Airway epithelial cell (primary cell): ENCODE results near the genes SUN3, C7orf57 and COBL.

GRCh38 chr7:47623052-47623811 lies 41.3 kb upstream of the TNS3 start:
- RAMPAGE, long total RNA = no peak

DNA sequence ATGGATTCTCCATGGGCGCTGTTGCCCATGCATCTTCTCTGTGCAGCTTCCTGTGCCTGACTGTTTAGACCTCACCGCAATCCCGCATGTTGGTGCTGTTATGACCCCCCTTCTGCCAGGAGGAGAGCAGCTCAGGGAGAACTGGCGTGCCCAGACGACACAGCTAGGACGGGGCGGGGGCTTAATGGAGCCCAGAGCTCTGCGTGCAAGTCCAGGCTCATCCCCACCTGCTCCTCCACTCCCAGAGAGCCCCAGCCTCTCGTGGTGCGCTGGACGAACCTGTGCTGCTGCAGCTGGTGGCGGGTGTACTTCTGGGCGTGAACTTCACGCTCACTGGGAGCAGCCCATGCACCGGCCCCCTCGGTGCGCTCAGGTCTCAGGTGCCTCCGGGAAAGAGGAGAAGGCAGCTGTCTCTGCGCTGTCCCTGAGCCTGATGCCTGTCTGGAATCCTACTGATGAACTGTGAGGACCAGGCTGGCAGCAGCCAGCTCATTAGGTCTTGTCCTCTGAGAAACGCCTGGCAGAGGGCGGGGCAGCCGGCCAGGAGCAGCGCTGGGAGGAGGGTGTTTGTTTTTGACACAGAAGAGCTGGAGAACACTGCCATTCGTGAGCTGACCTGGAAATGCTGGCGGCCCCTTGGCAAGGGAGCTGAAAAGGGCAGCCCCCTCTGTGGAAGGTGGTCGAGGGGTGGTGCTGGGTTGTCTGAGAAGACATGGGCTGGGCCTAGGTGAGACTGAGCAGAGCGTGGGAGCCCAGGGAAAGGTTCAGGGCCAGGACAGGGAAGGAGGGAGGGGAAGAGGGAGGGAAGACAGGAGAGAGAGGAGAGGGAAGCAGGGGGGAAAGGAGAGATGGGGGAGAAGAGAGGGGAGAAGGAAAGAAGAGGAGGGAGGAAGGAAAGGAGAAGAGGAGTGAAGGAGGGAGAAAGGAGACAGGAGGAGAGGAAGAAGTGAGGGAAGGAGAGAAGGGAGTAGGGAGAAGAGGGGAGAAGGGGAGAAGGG lies 53.3 kb upstream of the TNS3 start:
- RAMPAGE, long total RNA = no peak

GRCh38 chr7:47672163-47672891 lies 90.4 kb upstream of the TNS3 start:
- RAMPAGE, long total RNA = no peak

- RAMPAGE, long total RNA = no peak
Observed at GRCh38 chr7:47783731-47784311, 164.4 kb downstream of the PKD1L1 start.

GRCh38 chr7:47786459-47786848 lies 161.8 kb downstream of the PKD1L1 start:
- RAMPAGE, long total RNA = no peak

- RAMPAGE, long total RNA = no peak
Observed at GRCh38 chr7:47806646-47807237, 141.5 kb downstream of the PKD1L1 start.

DNA sequence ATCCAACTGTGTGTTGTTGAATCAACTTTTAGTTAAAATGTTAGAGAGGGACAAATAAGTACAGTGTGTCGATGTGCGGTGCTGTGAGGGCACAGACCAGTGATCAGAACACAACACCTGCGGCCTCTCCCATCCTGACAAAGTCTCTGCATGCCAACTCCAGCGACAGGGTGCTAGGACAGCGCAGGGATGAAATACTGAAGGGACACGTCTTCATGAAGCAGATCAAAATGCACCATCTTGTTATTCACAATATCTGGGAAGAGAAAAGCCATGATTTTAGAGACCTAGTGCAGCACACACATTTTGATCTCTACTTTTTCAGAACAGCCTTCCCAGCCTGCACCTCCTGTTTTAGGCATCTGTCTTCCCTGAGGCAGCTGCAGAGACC lies 14.2 kb downstream of the HUS1 start:
- RAMPAGE, long total RNA = no peak

DNA sequence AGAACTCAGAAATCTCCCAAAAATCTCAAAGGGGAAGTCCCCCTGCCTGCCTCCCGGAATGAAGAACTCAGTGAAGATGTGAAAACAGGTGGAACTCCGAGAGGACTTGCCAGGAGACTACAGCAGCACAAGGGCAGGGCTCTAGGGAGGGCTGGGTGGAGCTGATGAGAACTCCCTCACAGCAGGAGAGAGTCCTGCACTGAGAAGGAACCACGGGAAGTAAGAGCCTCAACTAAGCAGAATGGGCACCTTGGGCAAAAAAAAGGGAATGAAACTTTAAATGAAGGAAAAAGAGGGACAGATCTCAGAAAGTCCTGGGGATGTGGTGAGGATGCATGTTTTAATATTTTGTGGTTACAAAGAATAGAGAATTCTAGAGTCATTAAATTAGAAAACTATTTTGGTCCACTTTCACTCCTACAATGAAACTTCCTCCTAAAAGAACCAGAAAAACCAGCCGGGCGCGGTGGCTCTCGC lies 9.9 kb downstream of the HUS1 start:
- RAMPAGE, long total RNA = no peak

DNA sequence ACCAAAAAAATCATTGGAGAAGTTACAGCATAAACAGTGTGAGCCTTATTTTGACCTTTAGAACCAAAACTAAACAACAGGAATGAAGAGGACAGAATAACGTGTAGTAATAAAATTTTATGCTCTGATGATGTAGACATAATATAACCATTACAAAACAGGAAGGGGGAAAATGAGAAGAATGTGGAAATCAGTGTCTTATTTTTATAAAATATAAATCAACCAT lies 8.6 kb downstream of the HUS1 start:
- RAMPAGE, long total RNA = no peak

DNA sequence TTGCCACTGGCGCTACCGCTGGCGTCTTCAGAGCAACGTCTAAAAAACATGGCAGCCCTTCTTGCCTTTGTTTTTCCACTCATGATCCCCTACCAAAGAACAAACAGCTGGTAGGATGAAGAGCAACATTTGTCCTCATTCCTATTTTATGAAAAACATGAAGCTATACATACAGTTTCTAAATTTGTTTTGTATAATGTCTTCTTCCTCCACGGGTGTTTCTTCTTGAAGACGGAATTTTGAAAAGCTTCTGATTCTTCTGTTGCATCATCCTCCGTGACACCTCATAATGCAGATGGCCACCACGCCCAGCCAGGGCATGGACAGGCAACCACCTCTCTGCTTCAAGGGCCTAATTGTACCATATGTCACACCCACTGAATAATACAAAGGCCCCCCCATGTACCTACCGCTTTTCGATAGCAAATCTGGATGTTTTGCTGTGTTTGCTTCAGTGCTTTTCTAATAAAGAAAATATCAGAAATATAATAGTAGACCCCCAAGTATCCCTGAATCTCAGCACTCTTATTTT lies at the start of gene SUN3:
Gene SUN3, minus strand, starts transcription at position 252 of the 532 bp plus-strand sequence.
- RAMPAGE, long total RNA = no peak

DNA sequence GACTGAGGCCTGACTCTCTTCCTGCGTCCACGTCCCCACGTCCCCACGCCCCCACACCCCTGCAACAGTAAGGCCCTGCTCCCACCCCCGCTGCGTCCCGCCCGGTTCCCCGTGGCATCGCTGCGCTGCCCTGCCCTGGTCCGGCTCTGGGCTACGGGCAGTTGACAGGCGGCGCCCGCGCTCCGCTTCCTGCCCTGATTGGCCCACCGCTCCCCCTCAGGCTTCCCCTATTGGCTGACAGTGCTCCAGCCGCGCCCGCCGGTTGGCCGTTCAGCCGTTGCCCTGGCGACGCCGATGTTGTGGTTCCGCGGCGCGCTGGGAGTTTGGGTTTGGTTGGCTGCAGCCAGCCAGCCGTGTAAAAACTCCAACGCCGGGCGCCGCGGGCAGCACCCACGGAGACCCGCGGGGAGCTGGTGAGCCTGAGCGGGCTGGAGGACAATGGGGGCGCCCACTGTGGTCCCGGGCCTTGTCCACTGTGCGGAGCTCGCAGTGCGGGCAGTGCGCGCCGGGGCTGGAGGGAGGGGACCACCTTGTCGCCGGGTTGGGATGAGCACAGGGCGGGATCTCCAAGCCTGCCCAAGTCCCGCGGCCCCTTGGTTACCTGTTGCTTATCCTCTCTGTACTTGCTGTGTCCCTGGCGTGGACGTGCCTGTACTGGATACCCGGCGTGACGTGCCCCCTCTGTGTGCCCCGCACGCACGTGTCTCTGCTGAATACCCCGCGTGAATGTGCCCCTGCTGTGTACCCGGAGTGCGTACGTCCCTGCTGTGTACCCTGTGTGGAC lies at the start of gene C7orf57:
Gene C7orf57, plus strand, starts transcription at position 326 of the 784 bp plus-strand sequence.
- RAMPAGE, long total RNA = no peak

DNA sequence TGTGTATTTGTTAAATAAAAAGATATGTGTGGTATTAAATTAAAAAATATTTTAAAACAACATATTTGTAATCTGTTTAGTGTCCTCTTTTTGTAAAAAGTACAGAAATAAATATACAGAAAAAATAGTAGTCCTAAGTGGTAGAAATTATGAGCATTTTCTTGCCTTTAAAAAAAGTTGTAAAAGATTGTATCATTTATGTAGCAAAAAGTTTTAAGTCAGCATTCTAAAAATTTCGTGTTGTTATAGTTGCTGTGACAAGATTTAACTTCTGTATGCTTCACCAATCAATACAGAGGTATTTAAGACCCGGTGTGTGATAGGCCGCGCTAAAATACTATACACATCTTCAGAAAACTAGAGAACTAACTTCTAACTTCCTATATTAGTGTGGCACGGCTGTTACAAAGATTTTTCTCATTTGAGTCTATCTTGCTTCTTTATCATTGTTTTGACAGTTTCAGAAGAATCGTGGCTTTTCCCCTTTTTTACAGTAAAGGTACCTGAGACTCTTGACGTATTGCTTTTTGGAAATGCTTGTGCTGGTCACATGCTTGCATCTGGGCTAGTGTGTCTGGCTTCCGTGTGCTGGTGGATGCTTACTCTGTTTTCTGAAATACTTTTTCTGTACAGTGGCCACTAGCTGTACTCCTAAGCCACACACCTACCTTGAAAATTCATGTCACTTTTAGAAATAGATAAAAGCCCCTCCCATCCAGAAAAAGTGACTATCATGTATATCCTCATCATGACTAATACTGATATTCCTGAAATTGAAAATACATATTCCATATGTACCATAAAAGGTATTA lies 12.6 kb downstream of the IKZF1 start:
- RAMPAGE, long total RNA = no peak

DNA sequence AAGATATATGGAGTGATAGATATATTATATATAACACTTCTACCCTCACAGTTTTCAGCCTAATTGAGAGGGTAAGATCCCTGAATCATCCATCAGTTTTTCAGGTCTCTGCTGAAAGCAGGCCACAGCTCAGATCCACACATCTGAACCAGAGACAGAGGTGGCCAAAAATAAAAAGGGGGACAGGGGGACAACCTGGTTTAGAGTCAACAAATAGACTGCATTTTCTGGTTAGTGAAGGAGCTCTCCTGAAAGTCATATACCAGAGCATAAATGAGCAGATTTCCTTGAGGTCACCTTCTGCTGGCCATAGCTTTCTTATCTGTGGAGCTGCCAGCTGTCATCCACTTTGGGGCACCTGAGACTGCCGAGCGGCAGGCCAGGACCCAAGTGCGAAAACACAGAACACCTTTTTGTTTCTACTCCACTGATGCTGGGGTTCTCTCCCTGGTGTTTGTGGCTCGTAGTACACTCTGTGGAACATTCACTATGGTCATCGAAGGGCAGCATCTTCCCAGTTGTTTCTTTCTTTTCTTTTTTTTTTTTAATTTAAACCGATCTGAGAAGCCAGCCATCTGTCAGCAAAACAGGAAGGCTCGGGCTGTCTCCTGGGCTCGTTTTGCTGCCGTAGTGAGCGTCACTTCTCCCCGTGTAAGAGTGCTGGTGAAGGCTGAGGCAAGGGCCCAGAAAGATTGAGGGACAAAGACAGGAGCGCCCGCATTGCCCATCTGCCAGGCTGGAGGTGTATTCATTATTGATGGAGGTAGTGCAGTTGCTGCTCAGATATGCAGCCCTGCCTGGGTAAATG lies 13.5 kb downstream of the IKZF1 start:
- RAMPAGE, long total RNA = no peak

- RAMPAGE, long total RNA = no peak
Observed at GRCh38 chr7:50366908-50367609, 62.5 kb downstream of the IKZF1 start.

DNA sequence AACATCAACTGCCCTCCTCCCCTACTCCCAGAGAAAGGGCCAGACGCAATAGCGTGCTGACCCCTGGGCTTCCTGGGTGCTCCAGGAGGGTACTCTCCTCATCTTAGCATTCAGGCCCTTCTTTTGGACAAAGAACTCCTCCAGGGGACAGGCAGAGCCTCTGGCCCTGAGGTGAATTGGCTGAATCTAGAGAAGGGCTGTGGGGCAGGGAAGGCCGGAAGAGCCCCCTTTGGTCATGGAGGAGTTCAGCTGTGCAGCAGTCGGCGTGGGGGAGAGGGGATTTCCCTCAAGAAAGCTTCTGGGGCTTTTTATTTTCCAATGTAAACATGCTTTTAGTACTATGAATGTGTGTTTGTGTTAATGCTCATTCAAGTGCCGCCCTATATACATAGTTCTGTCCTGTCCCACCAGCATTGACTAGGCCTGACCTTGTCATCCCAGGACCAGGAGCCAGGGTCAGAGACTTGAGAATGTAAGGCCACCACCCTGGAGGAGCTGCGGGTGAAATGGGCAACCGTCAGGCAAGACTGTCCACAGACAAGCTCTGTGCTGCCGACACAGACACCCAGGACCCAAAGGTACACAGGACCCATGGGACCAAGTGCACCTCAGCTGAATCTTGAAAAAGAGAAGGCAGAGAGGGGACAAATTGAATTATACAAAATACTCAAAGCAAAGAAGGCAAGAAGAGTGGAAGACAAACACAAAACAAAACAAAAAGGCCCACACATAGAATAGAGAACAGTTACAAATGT lies 38.7 kb downstream of the FIGNL1 start:
- RAMPAGE, long total RNA = no peak

DNA sequence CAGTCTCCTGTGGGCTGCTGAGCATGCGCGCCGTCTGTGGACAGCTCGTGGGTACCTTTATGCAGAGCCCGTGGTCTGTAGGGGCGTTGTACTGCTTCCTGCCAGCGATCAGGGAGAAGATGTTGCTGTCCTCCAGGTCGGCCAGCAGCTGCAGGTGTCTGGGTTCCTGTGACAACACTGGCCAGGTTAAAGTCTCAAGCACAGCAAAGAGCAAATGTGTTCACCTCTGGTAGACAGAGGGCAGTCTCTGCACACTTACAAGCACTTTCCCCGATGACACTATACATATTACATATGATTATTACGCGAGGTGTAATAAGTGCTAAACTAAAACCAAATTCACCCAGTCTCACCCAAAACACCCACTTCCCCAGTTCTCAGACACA lies 49.5 kb upstream of the DDC start:
- RAMPAGE, long total RNA = no peak

DNA sequence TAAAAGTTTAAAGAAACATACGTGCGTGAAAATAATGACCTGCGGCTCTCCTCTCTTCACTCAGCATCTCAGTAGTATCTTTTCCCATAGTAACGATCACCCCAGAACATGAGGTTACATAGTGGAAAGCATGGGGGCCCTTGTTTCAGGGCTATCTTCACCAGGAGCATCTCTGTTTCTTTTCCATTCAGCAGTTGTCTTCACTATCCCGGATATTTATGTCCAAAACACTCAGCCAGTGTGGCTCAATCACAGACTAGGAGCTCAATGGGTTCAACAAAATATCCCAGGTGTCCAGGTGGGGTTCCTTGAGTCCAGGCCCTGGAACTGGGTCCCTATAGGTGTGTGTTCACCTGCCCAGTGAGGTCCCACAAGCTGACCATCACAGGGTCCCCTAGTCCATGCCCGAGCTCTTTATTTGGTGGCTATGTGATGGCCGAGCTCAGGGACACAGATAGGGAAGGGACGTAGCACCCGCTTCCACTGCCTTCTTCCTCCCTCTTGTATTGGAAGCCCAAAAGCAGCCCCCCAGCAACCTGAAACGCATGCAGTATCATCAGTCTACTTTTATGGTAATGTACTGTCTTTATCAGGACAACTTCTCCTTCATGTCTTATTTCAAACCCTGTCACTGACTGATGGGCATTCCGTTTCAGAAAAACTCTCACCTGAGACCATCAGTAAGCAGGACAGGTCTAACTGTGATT lies 78.9 kb upstream of the DDC start:
- RAMPAGE, long total RNA = no peak

- RAMPAGE, long total RNA = no peak
Observed at GRCh38 chr7:50763778-50764276, 18.9 kb downstream of the GRB10 start.

DNA sequence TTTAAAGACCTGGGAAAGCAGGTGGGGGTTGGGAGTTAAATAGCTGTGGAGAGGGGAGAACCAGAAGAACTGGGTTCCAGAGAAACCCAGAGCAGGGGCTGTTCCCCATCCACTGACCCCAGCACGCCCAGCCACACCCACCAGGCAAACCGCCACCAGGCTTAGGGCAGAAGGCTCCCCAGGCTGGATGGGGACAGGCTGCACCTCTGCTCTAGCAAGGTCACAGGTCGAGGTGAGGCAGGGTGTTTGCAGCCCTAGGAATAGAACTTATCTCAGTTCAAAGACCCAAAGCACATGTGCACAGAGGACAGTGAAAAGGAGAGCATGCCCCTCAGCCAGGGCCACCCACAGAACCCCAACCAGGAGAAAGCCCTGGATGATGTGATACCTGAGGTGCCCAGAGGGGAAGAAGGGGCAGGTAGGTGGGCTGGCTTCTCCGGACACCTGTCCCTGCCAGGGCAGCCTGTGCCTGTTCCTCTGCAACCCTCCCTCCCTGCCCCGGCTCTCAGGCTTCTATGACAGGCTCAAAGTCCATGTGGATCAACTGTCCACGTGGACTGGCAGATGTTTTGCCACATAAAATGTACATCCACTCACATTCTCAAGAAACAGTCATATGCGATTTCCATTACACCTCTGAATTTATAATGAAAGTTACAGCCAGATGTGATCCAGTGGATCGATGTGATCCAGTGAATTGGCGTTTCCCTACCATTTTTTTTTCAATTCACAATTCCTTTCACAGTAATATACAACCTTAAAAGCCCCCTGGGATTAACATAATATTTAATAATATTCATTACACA lies 51.2 kb downstream of the COBL start:
- RAMPAGE, long total RNA = no peak

DNA sequence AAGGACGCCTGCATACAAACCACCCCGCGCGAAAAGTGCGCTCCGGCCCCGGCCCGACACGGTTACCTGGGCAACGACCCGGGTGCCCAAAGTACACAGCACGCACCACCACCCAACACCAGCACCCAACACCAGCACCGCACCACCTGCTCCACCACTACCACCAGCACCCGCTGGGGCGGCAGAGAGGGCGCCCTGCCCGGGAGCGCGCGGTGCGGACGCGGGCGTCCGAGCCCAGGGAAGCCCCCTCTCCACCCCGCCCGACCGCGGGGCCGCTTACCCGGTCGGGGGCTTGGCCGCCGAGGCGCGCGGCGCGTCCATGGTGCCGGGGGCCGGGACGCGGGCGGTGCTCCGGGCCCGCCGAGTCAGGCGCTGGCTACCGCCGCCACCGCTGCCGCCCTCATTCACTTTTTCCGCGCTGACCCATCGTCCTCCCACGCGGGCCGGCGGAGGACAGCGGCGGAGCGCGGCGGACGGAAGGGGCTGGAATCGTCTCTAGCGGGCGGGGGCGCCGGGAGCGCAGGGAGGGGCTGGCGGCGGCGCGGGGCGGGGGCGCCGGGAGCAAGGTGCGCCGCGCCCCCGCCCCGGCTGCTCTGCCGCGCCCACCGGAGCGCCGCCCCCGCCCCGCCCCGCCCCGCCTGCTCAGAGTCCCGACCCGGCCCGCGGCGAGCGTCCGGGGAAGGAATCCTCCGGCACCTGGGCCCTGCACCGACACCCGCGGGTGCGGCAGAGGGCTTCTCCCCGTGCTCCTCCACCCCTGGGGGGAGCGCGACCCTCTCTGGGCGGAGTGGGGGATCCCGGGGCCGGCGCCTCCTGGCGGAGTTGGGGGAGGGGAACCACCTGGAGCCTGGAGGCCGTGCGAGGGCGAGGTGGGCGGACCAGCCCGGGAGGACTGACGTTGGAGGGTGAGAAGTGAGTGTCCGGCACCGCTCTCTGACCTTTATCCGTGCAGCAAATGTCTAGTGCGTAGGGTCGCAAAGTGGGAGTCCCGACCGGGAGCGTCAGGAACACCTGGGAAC lies at the start of gene COBL:
Gene COBL, minus strand, starts transcription at position 497 of the 1,019 bp plus-strand sequence.
- RAMPAGE, long total RNA = no peak